ENCODE measurements around the gene DNAAF5.

- PRO-cap, 3 experiments: no peak in any of the 3 experiments
- RAMPAGE, long total RNA, 4 experiments: no peak in any of the 4 experiments
- RRBS: 100% methylated on average over 3 of the region's 40 CpGs
Measured at GRCh38 chr7:583554-584502, 64.2 kb upstream of the PDGFA start.

GRCh38 chr7:641158-641464 lies 85.4 kb upstream of the DNAAF5 start:
- PRO-cap, 3 experiments: no peak in any of the 3 experiments
- RAMPAGE, long total RNA, 4 experiments: no peak in any of the 4 experiments
- RRBS: no CpG with 5 or more reads among the region's 19 CpGs

GRCh38 chr7:726416-726834 lies at the start of gene DNAAF5:
Gene DNAAF5, plus strand, starts transcription at chr7:726699.
- PRO-cap, 3 experiments: peak in 3 of 3 experiments; most common plus-strand start chr7:726699 (in 3); most common minus-strand start chr7:726618 (in 3)
- RAMPAGE, long total RNA, 4 experiments: no peak in any of the 4 experiments
- RRBS: 3% methylated on average over 33 of the region's 44 CpGs

- PRO-cap, 3 experiments: no peak in any of the 3 experiments
- RAMPAGE, long total RNA, 4 experiments: no peak in any of the 4 experiments
- RRBS: 96% methylated on average over 12 of the region's 59 CpGs
Measured at GRCh38 chr7:767418-768325, 40.6 kb upstream of the PRKAR1B start.

DNA sequence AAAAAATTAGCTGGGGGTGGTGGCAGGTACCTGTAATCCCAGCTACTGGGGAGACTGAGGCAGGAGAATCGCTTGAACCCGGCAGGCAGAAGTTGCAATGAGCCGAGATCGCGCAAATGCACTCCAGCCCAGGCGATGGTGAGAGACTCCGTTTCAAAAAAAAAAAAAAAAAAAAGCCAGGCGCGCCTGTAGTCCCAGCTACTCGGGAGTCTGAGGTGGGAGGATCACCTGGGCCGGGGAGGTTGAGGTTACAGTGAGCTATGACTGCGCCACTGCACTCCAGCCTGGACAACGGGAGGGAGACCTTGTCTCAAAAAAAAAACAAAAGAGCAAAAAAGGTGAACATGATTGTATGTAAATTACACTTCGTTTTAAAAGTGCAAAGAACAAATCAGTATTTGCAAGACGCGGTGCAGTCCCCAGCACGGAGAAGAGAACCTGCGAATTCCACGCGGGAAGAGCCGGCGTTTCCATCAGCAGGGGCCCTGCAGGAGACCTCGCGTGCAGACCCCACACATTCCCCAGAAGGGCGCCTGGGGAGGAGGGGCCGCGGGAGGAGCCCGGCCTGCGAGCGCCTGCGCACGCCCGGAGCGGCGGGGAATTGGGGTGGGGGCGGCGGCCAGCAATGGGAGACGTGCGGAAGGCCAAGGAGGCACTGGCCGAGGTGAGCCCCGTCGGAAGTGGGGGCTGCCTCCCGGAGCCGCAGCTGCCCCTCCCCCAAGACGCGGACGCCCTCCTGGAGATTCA lies 16.8 kb upstream of the SUN1 start:
- PRO-cap, 3 experiments: peak in 1 of 3 experiments; most common plus-strand start position 600 of the sequence (in 1)
- RAMPAGE, long total RNA, 4 experiments: no peak in any of the 4 experiments
- RRBS: 3% methylated on average over 18 of the region's 47 CpGs

GRCh38 chr7:816562-817194 lies 15.6 kb upstream of the SUN1 start:
- PRO-cap, 3 experiments: peak in 3 of 3 experiments; most common plus-strand start chr7:816643 (in 3)
- RAMPAGE, long total RNA, 4 experiments: start-site peak on the plus strand in 4 of 4 experiments, at chr7:816573-816662 at its widest, 98 to 1,263 reads per replicate
- RRBS: 1% methylated on average over 49 of the region's 87 CpGs

DNA sequence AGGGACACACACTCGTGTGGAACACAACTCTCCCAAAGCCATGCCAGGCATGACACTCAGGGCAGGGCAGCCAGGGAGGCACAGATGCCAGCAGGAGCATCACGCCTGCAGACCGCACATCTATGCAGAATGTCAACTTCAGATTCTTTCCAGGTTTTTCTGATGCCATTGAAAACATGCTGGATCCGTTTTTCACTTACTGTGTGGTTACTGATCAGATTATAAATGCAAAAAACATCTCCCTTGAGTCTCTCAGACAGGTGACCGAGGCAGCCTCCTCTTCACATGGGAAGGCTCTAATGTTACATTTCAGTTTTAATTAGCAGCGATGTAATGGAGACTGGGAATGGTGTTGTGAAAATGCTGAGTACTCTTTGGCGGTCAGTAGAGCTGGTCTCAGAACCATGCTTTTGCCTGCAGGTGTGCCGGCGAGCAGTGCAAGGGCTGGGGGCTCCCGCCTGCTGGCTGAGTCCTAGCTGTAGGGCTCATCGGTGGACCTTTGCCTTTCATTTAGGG lies 3.2 kb upstream of the SUN1 start:
- PRO-cap, 3 experiments: no peak in any of the 3 experiments
- RAMPAGE, long total RNA, 4 experiments: no peak in any of the 4 experiments
- RRBS: no CpG with 5 or more reads among the region's 11 CpGs

GRCh38 chr7:832569-833256 lies 437 bp downstream of the SUN1 start:
- PRO-cap, 3 experiments: no peak in any of the 3 experiments
- RAMPAGE, long total RNA, 4 experiments: no peak in any of the 4 experiments
- RRBS: no CpG with 5 or more reads among the region's 24 CpGs

GRCh38 chr7:878959-879937 lies 2.9 kb downstream of the GET4 start:
- PRO-cap, 3 experiments: peak in 2 of 3 experiments; most common plus-strand start chr7:879398 (in 1); most common minus-strand start chr7:879258 (in 2)
- RAMPAGE, long total RNA, 4 experiments: no peak in any of the 4 experiments
- RRBS: no CpG with 5 or more reads among the region's 31 CpGs

DNA sequence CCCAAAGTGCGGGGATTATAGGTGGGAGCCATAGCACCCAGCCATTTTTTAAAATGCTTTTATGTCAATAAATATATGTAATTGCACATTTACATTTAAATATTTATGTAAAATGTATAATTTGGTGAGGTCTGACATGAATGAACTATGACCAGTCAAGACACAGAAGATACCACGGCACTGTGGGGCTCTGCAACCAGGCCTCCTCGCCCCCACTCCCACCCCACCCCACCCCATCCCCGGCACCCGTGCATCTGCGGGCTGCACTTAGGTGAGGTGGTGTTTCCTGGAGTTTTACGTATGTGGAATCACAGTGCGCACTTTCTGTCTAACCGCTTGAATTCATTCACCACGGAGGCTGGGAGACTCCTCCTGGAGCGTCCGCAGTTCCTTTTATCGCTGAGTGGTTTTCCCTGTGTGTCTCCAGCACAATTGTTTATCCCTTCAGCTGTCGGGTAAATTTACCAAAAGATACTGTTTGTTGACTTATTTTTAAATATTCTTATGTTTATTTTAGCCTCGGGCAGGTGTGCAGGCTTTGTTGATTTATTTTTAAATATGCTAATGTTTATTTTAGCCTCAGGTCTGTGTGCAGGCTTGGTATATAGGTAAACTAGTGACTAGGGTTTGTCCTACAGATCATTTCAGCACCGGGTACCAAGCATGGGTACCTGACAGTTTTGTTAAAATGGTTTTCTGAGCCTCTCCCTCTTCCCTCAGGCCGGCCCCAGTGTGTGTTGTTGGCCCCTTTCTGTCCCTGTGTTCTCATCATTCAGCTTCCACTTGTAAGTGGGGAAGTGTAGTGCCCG lies 5.0 kb downstream of the GET4 start:
- PRO-cap, 3 experiments: no peak in any of the 3 experiments
- RAMPAGE, long total RNA, 4 experiments: no peak in any of the 4 experiments
- RRBS: no CpG with 5 or more reads among the region's 18 CpGs

- PRO-cap, 3 experiments: peak in 3 of 3 experiments; most common plus-strand start chr7:888245 (in 3); most common minus-strand start chr7:888098 (in 1)
- RAMPAGE, long total RNA, 4 experiments: no peak in any of the 4 experiments
- RRBS: no CpG with 5 or more reads among the region's 33 CpGs
Measured at GRCh38 chr7:887851-888699, 11.7 kb downstream of the GET4 start.

- PRO-cap, 3 experiments: no peak in any of the 3 experiments
- RAMPAGE, long total RNA, 4 experiments: no peak in any of the 4 experiments
- RRBS: 57% methylated on average over 9 of the region's 25 CpGs
Measured at GRCh38 chr7:913898-914675, 37.7 kb downstream of the GET4 start.

DNA sequence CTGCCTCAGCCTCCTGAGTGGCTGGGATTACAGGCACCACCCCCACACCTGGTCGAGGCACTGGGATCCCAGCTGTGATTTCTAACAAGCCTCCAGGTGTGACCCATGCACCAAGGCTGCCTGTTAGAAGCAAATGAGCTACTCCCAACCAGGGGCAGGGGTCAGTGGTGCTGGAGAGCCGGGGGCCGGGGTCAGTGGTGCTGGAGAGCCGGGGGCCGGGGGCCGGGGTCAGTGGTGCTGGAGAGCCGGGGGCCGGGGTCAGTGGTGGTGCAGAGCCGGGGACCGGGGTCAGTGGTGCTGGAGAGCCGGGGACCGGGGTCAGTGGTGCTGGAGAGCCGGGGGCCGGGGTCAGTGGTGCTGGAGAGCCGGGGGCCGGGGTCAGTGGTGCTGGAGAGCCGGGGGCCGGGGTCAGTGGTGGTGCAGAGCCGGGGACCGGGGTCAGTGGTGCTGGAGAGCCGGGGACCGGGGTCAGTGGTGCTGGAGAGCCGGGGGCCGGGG lies 21.1 kb downstream of the ADAP1 start:
- PRO-cap, 3 experiments: peak in 1 of 3 experiments; most common plus-strand start position 205 of the sequence (in 1)
- RAMPAGE, long total RNA, 4 experiments: no peak in any of the 4 experiments
- RRBS: 96% methylated on average over 1 of the region's 24 CpGs

DNA sequence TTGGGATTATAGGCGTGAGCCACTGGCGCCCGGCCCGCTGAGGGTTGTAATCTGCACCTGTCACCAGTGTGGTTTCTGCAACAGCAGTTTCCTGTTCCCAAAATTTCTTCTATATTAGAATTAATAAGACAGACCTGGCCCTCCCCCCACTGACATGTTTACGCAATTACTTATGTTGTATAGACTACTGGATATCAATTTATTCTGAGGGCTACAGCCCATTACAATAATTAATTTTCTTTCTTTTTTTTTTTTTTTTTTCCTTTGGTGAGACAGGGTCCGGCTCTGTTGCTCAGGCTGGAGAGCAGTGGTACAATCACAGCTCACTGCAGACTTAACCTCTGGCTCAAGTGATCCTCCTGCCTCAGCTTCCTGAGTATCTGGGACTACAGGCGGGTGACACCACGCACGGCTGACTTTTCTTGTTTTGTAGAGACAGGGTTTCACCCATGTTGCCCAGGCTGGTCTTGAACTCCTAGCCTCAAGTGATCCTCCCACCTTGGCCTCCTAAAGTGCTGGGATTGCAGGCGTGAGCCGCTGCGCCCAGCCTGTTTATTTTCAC lies 9.4 kb downstream of the COX19 start:
- PRO-cap, 3 experiments: no peak in any of the 3 experiments
- RAMPAGE, long total RNA, 4 experiments: no peak in any of the 4 experiments
- RRBS: no CpG with 5 or more reads among the region's 12 CpGs

- PRO-cap, 3 experiments: peak in 1 of 3 experiments; most common plus-strand start chr7:1027525 (in 1); most common minus-strand start chr7:1027222 (in 1)
- RAMPAGE, long total RNA, 4 experiments: no peak in any of the 4 experiments
- RRBS: 7% methylated on average over 40 of the region's 73 CpGs
Measured at GRCh38 chr7:1027012-1028008, 17.0 kb upstream of the GPR146 start.

DNA sequence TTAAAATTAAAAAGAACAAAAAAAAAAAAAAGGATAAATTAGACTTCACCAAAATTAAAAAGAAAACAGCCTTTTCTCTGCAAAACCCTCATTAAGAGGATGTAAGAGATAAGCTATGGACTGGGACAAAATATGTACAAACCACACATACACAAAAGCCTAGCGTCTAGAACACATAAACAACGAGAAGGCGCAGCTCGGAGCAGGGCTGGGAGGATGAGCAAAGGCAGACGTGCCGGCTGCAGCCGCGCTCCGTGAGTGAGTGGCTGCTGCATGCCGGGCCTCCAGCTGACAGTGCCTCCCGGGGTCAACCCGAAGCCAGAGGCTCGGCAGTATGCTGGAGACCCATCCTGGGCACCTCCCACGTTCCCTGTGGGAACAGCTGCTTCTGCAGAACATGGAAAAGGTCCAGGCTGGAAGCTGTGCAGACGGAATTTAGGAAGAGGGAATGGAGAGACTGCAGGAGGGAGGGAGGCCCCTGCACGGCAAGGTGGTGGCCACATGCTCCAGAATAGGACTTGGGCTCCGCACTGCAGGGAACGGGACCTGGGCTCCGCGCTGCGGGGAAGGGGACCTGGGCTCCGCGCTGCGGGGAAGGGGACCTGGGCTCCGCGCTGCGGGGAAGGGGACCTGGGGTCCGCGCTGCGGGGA lies 3.5 kb upstream of the GPR146 start:
- PRO-cap, 3 experiments: no peak in any of the 3 experiments
- RAMPAGE, long total RNA, 4 experiments: no peak in any of the 4 experiments
- RRBS: 90% methylated on average over 5 of the region's 30 CpGs

GRCh38 chr7:1096376-1096992 lies 8.6 kb downstream of the GPER1 start:
- PRO-cap, 3 experiments: no peak in any of the 3 experiments
- RAMPAGE, long total RNA, 4 experiments: no peak in any of the 4 experiments
- RRBS: no CpG with 5 or more reads among the region's 24 CpGs

- PRO-cap, 3 experiments: no peak in any of the 3 experiments
- RAMPAGE, long total RNA, 4 experiments: no peak in any of the 4 experiments
- RRBS: 87% methylated on average over 14 of the region's 29 CpGs
Measured at GRCh38 chr7:1122885-1123516, 15.0 kb downstream of the C7orf50 start.

- PRO-cap, 3 experiments: no peak in any of the 3 experiments
- RAMPAGE, long total RNA, 4 experiments: no peak in any of the 4 experiments
- RRBS: no CpG with 5 or more reads among the region's 24 CpGs
Measured at GRCh38 chr7:1152620-1153513, 7.1 kb downstream of the ZFAND2A start.

- PRO-cap, 3 experiments: no peak in any of the 3 experiments
- RAMPAGE, long total RNA, 4 experiments: no peak in any of the 4 experiments
- RRBS: no CpG with 5 or more reads among the region's 9 CpGs
Measured at GRCh38 chr7:1158115-1158577, 1.9 kb downstream of the ZFAND2A start.

Data from adrenal gland (tissue), 7 donors.